Endothelial cell (in vitro differentiated cells): ENCODE measurements around a stretch of chr2.

- PRO-cap, result no peak
These were observed 50.8 kb upstream of the EML6 start for GRCh38 chr2:54672545-54673277.

DNA sequence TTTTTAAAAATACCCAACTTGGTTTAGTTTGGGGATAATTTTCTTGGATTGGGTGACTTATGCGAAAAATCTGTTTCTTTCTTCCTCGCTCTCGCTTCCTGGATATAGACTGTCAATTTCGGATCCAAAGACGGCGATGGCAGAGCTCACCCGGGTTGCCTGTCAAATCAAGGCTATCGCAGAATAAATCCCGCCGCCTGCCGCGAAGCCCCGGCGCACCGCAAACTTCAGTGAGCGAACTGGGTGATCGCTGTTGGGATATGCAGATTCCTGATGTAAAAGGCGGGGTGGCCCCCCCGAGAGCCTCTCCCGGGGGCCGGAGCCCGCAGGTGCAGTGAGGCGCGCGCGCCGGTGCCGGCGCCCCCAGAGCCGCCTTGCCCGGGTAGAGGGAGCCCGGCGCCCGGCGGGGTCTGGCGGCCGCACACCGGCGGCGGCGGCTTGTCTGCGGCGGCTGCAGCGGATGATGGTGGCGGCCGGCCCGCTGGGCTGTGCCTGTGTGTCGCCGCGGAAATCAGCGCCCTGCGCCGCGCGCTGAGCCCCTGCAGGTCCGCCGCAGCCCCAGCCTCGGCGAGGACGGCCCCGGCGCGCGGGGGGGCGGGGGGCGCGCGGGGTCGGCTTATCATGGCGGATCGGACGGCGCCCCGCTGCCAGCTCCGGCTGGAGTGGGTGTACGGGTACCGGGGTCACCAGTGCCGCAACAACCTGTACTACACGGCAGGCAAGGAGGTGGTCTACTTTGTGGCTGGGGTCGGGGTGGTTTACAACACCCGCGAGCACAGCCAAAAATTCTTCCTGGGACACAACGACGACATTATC is 1.2 kb downstream of the EML6 start:
- PRO-cap, result no peak

GRCh38 chr2:54901462-54901677 is 148.9 kb downstream of the RTN4 start:
- PRO-cap, result no peak

- PRO-cap, result bidirectional peak, plus-strand start at chr2:54956592, minus-strand start at chr2:54956474
These were observed 93.8 kb downstream of the RTN4 start for GRCh38 chr2:54956392-54956813.

GRCh38 chr2:54971802-54972172 is 78.5 kb downstream of the RTN4 start:
- PRO-cap, result no peak

GRCh38 chr2:55009309-55009755 is 40.9 kb downstream of the RTN4 start:
- PRO-cap, result no peak

GRCh38 chr2:55010829-55011433 is 39.3 kb downstream of the RTN4 start:
- PRO-cap, result no peak

GRCh38 chr2:55236314-55237488 is 4.2 kb downstream of the RPS27A start:
- PRO-cap, result no peak

- PRO-cap, result no peak
These were observed 10.9 kb downstream of the CFAP36 start for GRCh38 chr2:55530378-55530765.

GRCh38 chr2:55917674-55918363 is 5.8 kb downstream of the EFEMP1 start:
- PRO-cap, result no peak

DNA sequence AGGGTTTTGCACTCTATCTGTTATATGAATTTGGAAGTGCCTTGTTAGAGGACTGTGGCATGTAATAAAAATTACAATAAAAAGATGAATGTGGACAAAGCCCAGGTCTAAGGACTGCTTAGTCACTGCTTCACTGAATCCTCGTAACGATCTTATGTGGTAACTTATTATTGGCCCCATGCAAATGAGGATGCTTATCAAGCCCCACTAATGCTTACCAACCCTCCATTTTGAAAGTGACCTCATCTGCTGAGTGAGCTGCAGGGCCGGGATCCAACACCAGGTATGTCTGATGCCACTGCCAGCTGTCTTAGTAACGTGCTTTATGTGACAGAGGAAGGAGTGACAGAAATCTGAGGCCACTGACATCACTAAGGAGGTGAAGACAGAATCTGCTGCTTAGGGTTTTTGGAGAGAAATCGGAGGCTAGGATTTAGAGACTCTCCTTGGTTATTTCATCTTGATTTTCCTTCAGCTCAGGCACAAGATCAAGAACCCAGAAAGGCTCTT is 65.3 kb upstream of the CCDC85A start:
- PRO-cap, result bidirectional peak, plus-strand start at position 313 of the sequence, minus-strand start at position 287 of the sequence

- PRO-cap, result bidirectional peak, plus-strand start at chr2:56185894, minus-strand start at chr2:56185778
These were observed 1.9 kb downstream of the CCDC85A start for GRCh38 chr2:56185619-56186172.

DNA sequence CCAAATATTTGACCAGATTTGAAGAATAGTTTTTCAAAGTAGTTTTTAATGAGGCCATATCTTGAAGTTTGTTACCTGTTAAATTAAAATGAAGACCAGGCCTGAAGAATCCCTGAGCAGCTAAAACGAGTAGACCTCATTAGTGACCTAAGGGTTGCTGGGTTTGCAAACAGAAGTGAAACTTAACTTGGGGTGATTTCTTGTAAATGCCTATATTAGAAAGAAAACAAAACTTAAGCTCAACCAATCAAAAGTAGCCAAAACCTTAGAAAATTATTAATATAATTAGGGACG is 138.0 kb upstream of the VRK2 start:
- PRO-cap, result no peak

DNA sequence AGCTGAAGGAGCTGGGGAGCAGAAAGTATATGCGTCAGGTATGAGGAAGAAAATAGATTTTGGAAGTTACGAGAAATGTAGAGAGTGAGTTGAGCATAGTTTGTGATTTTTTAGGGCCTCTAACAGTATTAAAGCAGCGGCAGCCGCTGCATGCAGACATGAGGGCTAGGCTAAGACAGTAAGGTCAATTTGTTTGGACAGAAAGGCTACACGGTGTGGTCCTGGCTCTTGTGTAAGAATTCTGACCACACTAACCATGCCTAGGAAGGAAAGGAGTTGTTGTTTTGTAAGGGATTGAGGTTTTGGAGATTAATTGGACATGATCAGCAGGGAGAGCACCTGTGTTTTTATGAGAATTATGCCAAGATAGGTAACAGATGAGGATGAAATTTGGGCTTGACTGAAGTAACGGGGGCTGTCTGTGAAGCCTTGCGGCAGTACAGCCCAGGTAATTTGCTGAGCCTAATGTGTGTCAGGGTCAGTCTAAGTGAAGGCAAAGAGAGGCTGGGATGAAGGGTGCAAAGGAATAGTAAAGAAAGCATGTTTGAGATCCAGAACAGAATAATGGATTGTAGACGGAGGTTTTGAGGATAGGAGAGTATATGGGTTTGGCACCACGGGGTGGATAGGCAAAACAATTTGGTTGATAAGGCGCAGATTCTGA is 68.9 kb downstream of the VRK2 start:
- PRO-cap, result no peak

GRCh38 chr2:58181684-58182437 is 59.3 kb downstream of the FANCL start:
- PRO-cap, result no peak

GRCh38 chr2:60530588-60531439 is 22.6 kb downstream of the BCL11A start:
- PRO-cap, result no peak

- PRO-cap, result no peak
These were observed 8.4 kb downstream of the BCL11A start for GRCh38 chr2:60544822-60545672.

DNA sequence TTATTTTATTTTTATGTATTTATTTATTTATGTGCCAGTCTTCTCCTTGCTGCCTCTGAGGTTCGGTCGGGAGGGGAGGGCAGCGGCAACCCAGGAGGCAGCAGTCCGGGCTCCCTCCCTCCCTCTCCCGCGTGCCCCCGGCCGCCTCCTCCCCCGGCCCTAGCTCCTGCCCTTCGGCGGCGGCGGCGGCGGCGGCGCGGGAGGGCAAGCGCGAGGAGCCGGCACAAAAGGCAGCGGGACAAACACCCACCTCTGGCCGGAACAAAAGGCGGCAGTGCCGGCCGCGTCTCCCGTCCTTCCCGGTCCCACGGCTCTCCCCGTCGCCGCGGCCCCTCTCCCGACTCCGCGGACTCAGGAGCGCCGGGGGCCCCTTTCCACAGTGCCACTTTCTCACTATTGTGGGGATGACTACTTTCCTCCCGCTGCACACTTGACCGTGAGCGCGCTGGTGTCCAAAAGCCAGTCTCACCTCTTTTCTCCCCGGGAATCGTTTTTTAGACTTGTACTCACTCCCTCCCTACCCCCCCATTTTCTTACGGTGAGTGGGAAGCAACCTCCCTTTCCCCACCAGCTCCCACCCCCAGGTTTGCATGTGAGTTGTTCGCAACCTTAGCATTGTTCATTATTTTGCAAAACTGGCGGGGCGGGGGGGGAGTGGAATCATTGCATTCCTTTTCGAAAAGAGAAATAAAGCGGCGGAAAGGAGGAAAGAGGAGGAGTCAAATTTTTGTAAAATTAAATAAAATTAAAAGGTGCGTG is 1.0 kb downstream of the BCL11A start:
- PRO-cap, result no peak

- PRO-cap, result no peak
These were observed 20.5 kb upstream of the PAPOLG start for GRCh38 chr2:60735476-60736094.

GRCh38 chr2:60899525-60899856 is 18.1 kb downstream of the REL start:
- PRO-cap, result no peak